Myometrial cell (primary cell): ENCODE results near the genes PNPT1 and PEX13.

- RAMPAGE, long total RNA = no peak
Measured at GRCh38 chr2:55562440-55562639, 42.8 kb downstream of the CFAP36 start.

- RAMPAGE, long total RNA = no peak
Measured at GRCh38 chr2:55611161-55611969, 6.1 kb downstream of the PPP4R3B start.

DNA sequence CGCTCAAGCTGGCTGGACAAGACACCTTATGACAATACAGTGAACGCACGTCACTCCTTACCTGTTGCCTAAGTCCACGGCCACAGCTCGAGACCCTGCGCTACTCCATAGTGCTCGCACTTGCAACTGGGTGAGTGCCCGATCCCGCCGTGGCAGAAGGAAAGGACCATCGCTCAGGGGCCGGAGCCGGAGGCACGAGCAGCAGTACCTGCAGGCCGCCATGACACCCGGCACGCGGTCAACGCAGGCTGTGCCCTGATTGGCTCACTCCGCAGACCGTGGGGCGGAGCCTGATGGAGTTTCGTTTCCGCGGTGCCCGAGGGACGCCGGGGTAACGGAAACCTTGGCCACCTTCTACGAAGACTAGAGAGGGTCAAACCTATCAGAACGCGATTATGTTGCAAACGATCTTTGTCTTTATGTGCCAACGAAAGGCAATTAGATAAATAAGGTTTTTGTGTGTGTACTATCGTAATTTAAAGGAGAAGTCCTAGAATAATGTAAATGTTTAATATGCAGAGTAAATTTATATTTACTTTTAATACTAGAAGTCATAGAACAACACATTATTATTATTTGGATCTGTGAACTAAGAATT is at the start of gene PNPT1:
TSS of gene PNPT1 (minus strand) at position 243 of the 598 bp plus-strand sequence.
- RAMPAGE, long total RNA = start-site peak on the minus strand centred at position 237 of the sequence, 18 bp wide, 299 and 146 reads in 2 replicates

DNA sequence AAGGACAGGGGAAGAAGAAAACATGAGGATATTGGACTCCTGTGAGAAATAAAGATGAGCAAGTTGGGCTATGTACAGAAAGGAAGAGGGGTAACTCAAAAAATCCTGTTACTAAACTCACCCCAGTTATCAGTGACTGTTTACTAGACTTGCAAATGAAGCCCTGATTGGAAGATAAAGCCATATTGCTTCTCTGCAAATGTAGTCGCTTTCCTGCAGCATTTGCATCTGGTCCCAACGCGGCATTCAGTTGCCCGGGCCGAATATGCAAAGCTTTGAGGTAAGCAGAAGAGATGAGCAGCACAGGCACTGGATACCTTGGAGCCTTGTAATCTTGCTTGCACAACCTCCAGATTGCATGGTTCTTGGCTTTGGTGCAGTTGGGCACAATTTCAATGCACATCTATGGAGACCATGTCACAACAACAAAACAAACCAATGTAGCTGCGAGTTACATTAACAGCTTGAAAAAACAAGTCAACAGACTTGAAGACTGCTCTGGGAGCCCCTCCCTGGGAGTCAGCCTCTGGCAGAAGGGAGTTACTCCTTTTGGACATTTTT is 113.8 kb downstream of the EFEMP1 start:
- RAMPAGE, long total RNA = no peak

GRCh38 chr2:57908690-57908983 is 138.0 kb upstream of the VRK2 start:
- RAMPAGE, long total RNA = no peak

DNA sequence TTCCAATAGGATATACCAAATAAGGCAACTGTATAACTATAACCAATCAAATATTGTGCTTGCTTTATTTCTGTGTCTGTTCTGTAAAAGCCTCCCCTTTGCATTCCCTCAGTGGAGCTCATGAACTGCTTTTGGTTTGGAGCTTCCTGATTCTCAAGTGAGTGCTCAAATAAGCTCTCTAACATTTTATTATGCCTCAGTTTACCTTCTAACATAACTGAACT is 137.7 kb upstream of the VRK2 start:
- RAMPAGE, long total RNA = no peak

- RAMPAGE, long total RNA = no peak
Measured at GRCh38 chr2:58107594-58108022, 61.0 kb downstream of the VRK2 start.

- RAMPAGE, long total RNA = no peak
Measured at GRCh38 chr2:60083870-60084438, 469.5 kb downstream of the BCL11A start.

- RAMPAGE, long total RNA = no peak
Measured at GRCh38 chr2:60350787-60351340, 202.6 kb downstream of the BCL11A start.

GRCh38 chr2:60391080-60391745 is 162.2 kb downstream of the BCL11A start:
- RAMPAGE, long total RNA = no peak

- RAMPAGE, long total RNA = no peak
Measured at GRCh38 chr2:60439017-60439959, 114.2 kb downstream of the BCL11A start.

GRCh38 chr2:60453115-60453691 is 100.3 kb downstream of the BCL11A start:
- RAMPAGE, long total RNA = no peak

DNA sequence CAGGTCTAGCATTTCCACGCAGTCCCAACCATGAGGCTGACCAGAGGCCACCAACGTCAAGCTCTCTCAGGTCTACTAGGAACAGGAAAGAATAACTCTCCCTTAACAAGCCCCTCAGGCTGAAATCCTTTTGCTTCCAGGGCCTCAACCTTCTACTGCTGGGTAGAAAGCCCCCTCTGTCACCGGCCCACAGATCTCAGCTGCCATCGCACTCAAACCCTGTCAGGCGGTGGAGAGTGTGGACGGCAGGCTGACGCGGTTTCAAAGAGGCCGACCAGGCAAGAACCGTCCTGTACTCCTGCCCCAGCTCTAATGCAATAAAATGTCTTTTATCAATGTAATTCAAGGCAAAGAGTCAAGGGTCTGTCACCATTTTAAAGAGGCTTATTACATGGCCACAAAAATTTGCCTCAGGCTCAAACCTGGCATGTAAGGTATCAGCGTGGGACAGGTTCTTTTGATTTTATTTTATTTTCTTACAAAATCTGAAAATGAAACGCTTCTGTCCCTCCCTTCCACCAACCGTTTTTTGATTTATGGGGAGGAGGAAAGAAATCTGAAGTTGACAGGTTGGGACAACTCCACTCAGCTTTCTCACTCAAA is 74.0 kb downstream of the BCL11A start:
- RAMPAGE, long total RNA = no peak

GRCh38 chr2:60544004-60544569 is 9.4 kb downstream of the BCL11A start:
- RAMPAGE, long total RNA = no peak

GRCh38 chr2:60545673-60546437 is 7.6 kb downstream of the BCL11A start:
- RAMPAGE, long total RNA = no peak

GRCh38 chr2:60717501-60718315 is 38.4 kb upstream of the PAPOLG start:
- RAMPAGE, long total RNA = no peak

GRCh38 chr2:60804396-60804864 is 48.4 kb downstream of the PAPOLG start:
- RAMPAGE, long total RNA = no peak

GRCh38 chr2:60965328-60965818 is 52.1 kb upstream of the PEX13 start:
- RAMPAGE, long total RNA = no peak

DNA sequence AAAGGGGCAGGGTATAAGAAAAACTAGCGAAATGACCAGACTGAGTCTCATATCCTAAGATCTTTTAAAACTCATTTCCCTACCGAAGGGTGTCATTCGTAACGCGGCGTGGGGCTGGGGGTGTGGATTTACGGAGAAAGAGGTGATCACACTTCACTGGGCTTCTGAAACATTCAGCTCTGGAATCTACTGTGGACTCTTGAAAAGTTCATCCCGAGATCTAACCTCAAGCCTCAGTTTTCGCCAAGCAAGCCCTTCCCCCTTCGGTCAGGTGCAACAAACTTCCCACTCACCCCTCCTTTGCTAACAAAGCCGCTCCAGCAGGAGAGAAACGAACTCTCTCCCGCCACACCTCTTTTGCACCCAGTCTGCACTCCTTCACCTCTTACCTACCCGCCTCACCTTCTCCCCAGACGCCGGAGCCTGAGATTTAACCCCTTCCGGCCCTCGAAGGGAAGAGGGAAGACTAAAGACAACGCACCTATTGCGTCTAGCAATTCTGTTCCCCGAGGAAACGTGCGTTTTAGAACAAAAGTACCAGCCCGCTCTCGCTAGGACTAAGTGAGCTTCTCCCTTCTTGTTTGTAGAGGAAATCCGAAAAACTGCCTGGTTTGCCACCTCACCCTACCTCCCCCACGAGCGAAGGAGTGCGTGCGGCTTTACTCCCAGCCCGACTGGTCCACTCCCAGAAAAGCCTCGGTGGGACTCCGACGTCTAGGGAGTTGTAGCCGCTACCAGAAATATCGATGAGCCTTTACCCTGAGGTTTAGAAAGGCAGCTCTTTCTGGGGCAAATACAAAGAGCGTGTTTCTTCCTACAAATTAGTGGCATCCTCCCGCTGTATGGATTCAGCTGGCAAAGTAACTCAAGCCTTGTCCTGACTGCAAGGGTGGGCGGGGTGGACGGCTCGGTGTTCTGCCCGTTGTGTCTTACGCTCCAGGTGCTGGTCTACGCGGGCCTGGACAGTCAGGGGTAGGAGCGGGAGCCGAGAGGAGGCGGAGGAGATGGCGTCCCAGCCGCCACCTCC is at the start of gene PEX13:
TSS of gene PEX13 (plus strand) at position 965 of the 1,027 bp plus-strand sequence.
- RAMPAGE, long total RNA = start-site peak on the minus strand centred at position 453 of the sequence, 71 bp wide, 26 and 44 reads in 2 replicates; start-site peak on the plus strand centred at position 978 of the sequence, 36 bp wide, 264 and 533 reads in 2 replicates

DNA sequence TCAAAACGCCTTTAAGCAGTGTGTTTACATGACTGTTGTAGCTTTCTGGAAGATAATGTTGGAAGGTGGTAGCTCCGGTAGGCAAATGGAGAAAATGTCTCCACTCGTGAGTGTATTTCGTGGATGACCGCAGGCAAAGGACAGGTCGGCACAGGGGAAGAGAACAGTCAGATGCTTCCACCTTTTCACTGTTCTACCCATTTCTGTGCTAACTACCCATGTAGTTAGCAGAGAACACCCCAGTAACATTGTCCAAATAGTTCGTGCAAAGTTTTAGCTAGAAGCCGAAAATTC is 14.4 kb downstream of the C2orf74 start:
- RAMPAGE, long total RNA = no peak